ENCODE measurements around the gene OLFM3.

DNA sequence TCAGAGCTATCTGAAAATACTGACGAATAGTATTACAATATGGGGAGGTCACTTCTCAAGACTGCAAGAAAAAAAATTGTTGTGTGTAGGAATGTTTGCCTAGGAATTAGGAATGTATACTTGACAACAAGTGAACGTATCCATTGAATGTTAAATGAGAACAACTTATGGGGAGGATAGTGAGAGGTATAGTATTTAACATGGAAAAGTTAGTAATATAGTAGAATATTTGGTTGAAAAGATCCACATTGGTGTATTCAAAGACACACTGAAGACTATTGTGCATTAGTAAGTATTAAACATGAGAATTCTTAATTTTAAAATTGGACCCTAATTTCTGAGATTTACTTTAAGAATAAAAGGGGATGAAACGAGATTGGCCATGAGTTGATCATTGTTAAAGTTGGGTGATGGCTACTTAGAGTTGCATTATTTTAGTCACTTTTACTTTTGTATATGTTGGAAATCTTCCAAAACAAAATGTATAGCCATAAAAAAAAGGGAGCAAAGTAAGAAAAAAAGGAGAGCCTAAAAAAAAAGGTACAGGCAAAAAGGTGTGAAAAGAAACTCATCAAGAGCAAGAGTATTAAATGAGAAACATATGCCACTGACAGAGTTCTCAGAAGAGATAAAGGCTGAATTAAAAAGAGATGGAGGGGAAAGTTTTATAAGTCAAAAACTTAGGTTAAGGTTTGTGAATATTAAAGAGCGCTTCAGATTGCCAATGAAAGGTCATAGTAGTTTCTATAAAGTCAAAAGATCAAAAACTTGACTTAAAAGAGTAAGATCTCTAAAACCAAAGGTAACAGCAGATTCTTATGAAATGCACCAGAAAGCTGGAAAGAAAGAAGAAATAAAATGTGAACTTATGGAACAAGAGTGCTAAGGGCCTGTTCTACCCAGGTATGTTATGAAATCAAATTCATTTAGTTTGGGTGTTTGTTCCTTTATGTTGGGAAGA lies 81.6 kb downstream of the PTBP2 start:
- RRBS = no CpG with 5 or more reads among the region's 4 CpGs
CAGE:
- cytosol, long polyA plus RNA = no peak
- long polyA plus RNA = no peak
- nucleus, long polyA plus RNA = start-site peak on the plus strand centred at position 522 of the sequence, 323 bp wide, 86 and 29 reads in 2 replicates

DNA sequence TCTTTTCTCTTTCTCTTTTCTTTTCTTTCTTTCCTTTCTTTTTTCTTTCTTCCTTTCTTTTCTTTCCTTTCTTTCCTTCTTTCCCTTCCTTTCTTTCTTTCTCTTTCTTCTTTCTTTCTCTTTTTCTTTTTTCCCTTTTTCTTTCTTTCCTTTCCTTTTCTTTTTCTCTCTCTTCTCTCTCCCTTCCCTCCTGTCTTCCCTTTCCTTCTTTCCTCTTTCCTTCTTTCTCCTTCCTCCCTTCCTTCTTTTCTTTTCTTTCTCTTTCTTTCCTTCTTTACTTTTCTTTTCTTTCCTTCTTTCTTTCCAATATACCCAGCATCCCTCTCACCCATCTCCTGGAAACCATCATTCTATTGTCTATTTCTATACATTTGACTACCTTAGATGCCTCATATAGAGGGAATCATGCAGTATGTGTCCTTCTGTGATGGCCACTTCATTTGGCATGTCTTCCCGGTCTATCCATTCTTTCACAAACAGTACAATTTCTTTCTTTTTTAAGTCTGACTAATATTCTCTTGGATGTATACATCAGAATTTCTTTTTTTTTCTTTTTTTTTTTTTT lies 391.1 kb downstream of the DPYD start:
- RRBS = no CpG with 5 or more reads among the region's 1 CpG
CAGE:
- cytosol, long polyA plus RNA = no peak
- long polyA plus RNA = no peak
- nucleus, long polyA plus RNA = no peak

DNA sequence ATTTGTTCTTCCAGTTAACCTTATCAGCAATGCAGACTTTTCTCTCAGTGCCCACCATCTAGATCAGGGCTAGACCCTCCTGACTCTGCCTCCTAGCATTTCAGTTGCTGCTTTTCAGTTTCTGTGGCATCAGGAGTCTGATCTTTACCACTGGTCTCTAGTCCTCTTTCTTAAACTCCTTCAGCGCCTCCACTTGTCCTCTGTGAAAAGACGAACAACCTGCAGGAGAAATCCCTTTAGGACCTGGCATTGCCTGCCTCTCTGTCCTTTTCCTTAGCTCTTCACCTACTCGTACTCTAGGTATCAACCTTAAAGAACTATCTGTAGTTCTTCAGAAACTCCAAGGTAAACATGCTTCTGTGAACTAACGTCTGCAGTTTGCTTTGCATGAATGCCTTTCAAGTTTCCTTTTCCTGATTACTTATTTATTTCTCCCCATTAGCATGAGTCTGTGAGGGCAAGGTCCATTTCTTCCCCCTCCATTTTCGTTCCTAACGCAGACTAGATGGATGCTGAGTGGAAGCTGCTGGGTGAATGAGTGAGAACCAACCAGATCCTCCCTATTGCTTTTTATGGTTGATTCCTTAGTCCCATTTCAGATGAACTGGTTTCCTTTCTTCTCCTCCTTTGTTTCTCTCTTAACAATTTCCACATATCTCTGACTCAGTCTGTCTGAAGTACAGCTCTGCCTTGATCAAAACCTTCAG lies 71.9 kb downstream of the SNX7 start:
- RRBS = no CpG with 5 or more reads among the region's 6 CpGs
CAGE:
- cytosol, long polyA plus RNA = no peak
- long polyA plus RNA = no peak
- nucleus, long polyA plus RNA = no peak

DNA sequence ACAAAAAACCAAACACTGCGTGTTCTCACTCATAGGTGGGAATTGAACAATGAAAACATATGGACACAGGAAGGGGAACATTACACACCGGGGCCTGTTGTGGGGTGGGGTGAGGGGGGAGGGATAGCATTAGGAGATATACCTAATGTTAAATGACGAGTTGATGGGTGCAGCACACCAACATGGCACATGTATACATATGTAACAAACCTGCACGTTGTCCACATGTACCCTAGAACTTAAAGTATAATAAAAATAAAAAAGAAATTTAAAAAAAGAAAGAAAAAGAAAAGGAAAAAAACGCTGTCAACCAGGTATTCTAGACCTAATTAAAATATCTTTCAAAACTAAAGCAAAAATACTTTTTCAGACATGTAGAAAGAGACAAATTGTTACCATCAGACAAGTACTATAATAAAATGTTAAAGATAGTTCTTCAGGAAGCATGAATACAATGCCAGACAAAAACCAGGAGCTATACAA lies 124.3 kb upstream of the PALMD start:
- RRBS = no CpG with 5 or more reads among the region's 5 CpGs
CAGE:
- cytosol, long polyA plus RNA = no peak
- long polyA plus RNA = no peak
- nucleus, long polyA plus RNA = no peak

- RRBS = no CpG with 5 or more reads among the region's 6 CpGs
CAGE:
- cytosol, long polyA plus RNA = no peak
- long polyA plus RNA = no peak
- nucleus, long polyA plus RNA = no peak
These were observed 65.4 kb upstream of the PALMD start for GRCh38 chr1:99580477-99580957.

- RRBS = no CpG with 5 or more reads among the region's 5 CpGs
CAGE:
- cytosol, long polyA plus RNA = no peak
- long polyA plus RNA = no peak
- nucleus, long polyA plus RNA = no peak
These were observed 904 bp downstream of the PALMD start for GRCh38 chr1:99646815-99647218.

DNA sequence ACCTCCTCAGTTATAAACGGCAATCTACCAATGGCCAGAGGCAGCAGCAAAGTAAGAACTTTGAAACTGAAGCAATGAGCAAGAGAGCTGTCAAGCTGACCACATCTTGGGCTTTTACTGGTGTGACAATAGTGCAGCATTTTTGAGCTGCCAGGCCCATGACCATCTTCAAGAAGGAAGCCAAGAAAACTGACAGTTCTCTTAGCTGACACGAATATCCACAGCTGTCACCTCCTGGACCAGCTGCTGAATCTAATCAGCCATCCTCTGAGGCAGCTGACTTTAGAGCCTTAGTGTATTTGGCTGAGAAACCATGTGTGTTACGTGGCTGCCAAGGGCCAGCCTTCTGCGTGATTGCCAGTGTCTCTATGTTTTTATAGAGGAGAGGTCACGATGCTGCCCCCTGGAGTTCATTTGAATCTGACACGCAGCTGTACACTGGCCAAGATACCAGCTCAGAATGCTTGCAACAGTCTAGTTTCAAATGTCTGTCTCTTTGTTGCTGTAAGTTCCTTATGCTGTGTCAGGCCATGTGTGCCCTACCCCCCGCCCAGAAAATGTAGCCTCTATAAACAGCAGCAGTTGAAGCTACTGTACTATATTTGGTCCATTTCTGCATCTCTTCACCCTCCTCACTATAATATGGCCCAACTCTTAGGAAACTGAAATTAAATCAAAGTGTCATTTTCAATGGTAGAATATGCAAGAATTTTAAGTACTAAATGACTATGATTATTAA lies 39.7 kb downstream of the PALMD start:
- RRBS = no CpG with 5 or more reads among the region's 7 CpGs
CAGE:
- cytosol, long polyA plus RNA = no peak
- long polyA plus RNA = no peak
- nucleus, long polyA plus RNA = no peak

GRCh38 chr1:100036572-100037200 lies 1.2 kb upstream of the MFSD14A start:
- RRBS = no CpG with 5 or more reads among the region's 3 CpGs
CAGE:
- cytosol, long polyA plus RNA = no peak
- long polyA plus RNA = no peak
- nucleus, long polyA plus RNA = no peak

- RRBS = no CpG with 5 or more reads among the region's 2 CpGs
CAGE:
- cytosol, long polyA plus RNA = no peak
- long polyA plus RNA = no peak
- nucleus, long polyA plus RNA = no peak
These were observed 46.3 kb downstream of the MFSD14A start for GRCh38 chr1:100083865-100084832.

DNA sequence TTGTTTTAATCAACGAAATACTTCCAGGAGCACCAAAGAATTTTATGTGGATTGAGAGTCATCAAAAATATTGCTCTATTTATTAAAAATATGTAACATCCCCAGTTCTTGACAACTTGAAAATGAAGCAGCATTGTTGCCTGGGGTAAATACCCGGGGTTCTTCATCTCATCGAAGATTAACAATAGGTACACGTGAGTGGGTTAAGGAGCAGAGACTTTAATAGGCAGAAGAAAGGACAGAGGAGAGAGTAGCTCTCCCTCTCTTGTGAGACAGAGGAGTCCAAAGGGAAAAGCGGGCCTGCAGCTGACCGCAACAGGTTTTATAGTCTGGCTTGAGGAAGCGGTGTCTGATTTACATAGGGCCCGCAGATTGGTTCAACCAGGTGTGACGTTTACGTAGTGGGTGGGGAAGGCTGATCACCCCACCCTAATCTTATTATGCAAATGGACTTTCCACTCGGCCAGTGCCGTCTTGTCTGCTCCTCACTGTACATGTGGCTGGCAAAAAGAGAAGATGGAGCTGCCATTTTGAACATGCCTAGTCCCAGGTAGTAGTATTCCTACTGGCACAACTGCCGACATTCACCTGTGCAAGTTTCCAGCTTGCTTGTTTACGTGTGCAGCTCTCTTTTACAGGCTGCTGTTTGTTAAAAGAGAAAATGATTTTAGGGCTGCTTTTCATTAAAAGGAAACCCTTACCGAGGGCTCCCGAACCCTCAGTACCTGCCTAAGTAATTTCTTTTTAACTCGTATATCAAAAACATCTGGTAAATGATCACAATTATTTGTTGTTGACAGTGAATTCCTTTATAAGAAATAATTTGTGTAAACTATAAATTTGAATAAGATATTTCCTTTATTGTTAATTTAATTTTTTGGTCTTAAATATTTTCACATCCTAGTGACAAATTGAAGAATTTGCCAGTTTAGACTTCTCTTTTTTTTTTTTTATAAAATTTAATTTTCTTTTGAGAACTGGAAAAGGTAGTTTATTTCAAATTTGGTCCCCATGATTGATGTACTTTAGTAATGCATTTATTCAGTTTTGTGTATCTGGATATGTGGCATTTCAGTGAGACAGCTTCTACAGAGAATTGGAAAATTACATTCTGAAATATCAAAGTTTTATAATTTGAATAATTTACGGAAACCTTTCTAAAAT lies 10.8 kb downstream of the CDC14A start:
- RRBS = no CpG with 5 or more reads among the region's 18 CpGs
CAGE:
- cytosol, long polyA plus RNA = no peak
- long polyA plus RNA = no peak
- nucleus, long polyA plus RNA = no peak

DNA sequence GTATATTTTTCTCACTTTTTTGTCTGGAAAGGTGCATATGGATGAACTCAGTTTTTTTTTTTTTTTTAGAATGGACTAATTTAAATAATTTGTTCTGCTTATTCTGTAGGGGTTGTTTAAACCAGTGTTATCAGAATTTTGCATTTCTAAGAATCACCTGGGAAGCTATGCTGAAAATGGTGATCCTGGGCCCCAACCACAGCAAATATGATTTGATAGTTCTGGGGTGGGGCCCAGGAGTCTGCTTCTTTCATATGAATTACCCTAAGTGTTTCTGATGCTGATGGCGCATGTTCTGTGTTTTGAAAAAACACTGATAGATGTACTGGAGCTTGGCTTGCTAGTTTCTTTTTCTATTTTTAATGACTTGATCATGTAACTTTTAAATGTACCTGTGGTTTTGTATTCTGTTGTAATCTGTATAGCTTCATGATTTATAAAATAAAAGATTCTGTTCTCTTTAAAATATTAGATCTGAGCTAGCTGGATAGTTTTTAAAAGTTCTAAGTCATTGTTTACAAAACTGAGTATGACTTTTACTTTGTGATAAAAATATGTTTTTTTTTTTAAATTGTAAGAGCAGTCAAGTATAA lies 89.4 kb downstream of the CDC14A start:
- RRBS = no CpG with 5 or more reads among the region's 1 CpG
CAGE:
- cytosol, long polyA plus RNA = no peak
- long polyA plus RNA = no peak
- nucleus, long polyA plus RNA = no peak

- RRBS = no CpG with 5 or more reads among the region's 4 CpGs
CAGE:
- cytosol, long polyA plus RNA = no peak
- long polyA plus RNA = no peak
- nucleus, long polyA plus RNA = no peak
These were observed 61.5 kb upstream of the VCAM1 start for GRCh38 chr1:100658125-100658439.

DNA sequence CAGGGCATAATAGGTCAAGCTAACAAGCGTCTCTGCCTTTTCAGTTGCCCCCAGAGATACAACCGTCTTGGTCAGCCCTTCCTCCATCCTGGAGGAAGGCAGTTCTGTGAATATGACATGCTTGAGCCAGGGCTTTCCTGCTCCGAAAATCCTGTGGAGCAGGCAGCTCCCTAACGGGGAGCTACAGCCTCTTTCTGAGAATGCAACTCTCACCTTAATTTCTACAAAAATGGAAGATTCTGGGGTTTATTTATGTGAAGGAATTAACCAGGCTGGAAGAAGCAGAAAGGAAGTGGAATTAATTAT lies 12.8 kb downstream of the VCAM1 start:
- RRBS = no CpG with 5 or more reads among the region's 4 CpGs
CAGE:
- cytosol, long polyA plus RNA = no peak
- long polyA plus RNA = no peak
- nucleus, long polyA plus RNA = no peak

- RRBS = no CpG with 5 or more reads among the region's 2 CpGs
CAGE:
- cytosol, long polyA plus RNA = no peak
- long polyA plus RNA = no peak
- nucleus, long polyA plus RNA = no peak
These were observed 47.3 kb downstream of the EXTL2 start for GRCh38 chr1:100847196-100847925.

DNA sequence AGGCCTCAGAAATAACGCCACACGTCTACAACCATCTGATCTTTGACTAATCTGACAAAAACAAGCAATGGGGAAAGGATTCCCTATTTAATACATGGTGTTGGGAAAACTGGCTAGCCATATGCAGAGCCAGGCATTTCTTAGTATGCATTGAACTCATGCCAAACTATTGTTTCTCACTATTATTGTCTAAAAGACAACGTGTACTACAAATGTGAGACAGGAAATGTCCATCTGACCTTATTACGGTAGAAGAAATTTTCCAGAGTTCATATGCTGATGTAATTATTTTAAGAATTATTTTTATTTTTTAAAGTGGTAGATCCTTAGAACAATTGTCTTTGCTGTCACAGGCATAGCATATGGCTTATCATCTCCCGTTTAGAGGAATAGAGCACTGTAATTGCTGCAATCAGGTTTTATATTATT lies 75.2 kb upstream of the S1PR1 start:
- RRBS = no CpG with 5 or more reads among the region's 5 CpGs
CAGE:
- cytosol, long polyA plus RNA = no peak
- long polyA plus RNA = no peak
- nucleus, long polyA plus RNA = no peak

DNA sequence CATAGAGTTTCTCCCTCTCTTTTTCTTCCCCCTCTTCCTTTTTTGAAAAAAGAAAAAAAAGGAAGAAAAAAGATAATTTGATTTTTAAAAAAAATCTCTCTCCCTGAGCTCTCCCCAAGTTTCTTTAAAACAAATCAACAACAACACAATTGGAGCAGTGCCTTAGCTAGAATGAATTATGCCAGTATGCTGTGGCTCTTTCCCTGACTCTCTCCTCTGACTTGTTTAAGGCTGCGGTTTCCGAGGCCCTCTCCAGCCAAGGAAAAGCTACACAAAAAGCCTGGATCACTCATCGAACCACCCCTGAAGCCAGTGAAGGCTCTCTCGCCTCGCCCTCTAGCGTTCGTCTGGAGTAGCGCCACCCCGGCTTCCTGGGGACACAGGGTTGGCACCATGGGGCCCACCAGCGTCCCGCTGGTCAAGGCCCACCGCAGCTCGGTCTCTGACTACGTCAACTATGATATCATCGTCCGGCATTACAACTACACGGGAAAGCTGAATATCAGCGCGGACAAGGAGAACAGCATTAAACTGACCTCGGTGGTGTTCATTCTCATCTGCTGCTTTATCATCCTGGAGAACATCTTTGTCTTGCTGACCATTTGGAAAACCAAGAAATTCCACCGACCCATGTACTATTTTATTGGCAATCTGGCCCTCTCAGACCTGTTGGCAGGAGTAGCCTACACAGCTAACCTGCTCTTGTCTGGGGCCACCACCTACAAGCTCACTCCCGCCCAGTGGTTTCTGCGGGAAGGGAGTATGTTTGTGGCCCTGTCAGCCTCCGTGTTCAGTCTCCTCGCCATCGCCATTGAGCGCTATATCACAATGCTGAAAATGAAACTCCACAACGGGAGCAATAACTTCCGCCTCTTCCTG lies 2.0 kb downstream of the S1PR1 start:
- RRBS = 52% methylated on average over 4 of the region's 29 CpGs
CAGE:
- cytosol, long polyA plus RNA = no peak
- long polyA plus RNA = no peak
- nucleus, long polyA plus RNA = no peak

DNA sequence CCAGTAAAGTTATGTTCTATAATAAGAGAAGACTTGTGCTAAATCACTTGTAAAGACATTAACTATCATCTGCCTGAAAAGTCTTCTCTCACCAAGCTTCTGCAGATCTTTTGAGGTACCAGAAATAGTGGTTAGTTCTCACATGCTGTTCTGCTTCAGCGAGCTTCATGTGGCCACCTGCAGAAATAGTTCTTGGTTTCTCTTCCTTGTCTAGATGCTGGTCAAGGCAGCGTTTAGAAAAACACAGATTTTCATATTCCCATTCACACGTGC lies 11.0 kb downstream of the S1PR1 start:
- RRBS = no CpG with 5 or more reads among the region's 3 CpGs
CAGE:
- cytosol, long polyA plus RNA = no peak
- long polyA plus RNA = no peak
- nucleus, long polyA plus RNA = no peak

GRCh38 chr1:101371128-101371675 lies 134.4 kb downstream of the S1PR1 start:
CAGE:
- cytosol, long polyA plus RNA = no peak
- long polyA plus RNA = no peak
- nucleus, long polyA plus RNA = no peak

GRCh38 chr1:101995991-101997153 lies at the start of gene OLFM3:
Gene OLFM3 (minus strand): TSS chr1:101996926.
- RRBS = 2% methylated on average over 5 of the region's 42 CpGs
CAGE:
- cytosol, long polyA plus RNA = no peak
- long polyA plus RNA = no peak
- nucleus, long polyA plus RNA = no peak

- RRBS = no CpG with 5 or more reads among the region's 4 CpGs
CAGE:
- cytosol, long polyA plus RNA = no peak
- long polyA plus RNA = no peak
- nucleus, long polyA plus RNA = no peak
These were observed 263.4 kb upstream of the OLFM3 start for GRCh38 chr1:102260190-102260503.

Measured in SK-N-SH (cell line).